Measurements from ENCODE around the genes DNAJC25 and KIAA1958.

DNA sequence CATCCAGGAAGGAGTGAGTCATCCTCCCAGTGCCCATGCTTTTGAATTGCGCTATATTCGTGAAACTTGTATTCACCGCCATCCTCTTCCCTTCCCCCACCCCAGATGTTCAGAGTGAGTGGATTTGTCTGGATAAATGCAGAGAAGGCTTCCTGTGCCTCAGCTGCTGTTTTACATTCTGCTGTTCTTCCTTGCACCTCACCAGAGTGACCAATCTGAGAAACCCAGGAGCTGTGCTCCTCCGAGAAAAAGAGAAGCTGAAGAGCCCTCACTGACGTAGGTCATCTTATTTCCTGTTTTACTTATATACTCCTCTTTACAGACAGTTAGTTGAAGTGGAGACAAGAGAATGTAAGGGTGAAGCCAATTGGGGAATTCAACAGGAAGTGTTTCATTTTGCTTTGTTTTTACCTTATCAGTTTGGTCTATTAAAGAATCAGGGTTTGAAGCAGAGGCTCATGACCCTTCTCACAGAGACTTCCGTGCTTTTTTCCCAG, 24.7 kb upstream of the SVEP1 start:
- PRO-cap, result no peak
- RAMPAGE, long total RNA, 2 experiments, result no peak in any of the 2 experiments

- PRO-cap, result no peak
- RAMPAGE, long total RNA, 2 experiments, result no peak in any of the 2 experiments
These were observed 17.7 kb upstream of the MUSK start for GRCh38 chr9:110650838-110651309.

DNA sequence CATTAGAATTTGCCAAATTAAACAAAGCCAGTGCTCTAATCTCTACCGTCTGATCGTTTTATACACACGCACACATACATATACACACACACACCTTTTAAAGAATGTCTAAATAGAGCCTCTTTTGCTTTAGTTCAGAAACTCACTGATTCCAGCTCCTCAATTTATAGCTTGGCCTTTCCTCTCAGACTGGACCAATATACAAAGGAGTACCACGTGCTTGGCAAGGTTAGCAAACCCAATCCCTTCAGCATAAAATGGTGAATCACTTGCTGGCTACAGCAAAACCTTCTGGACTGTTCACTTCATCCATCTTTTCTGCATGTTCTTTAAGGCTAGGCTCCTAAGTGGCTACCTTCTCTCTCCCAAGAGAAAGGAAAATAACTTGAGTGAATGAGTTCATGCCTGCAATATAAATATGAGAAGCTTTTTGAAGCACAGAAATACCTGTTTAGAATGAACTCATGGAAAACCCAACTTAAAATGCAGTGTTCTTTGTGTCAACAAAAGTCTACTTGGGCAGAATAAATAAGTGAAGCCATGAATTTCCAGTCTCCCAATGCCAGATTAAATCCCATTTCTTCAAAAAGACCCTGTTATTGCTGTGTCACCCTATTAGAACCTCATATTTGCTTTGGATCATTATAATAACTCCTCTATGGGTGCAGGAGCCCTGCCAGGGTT, 109.6 kb downstream of the LPAR1 start:
- PRO-cap, result no peak
- RAMPAGE, long total RNA, 2 experiments, result no peak in any of the 2 experiments

GRCh38 chr9:111004178-111005054, 33.9 kb downstream of the LPAR1 start:
- PRO-cap, result no peak
- RAMPAGE, long total RNA, 2 experiments, result no peak in any of the 2 experiments

- PRO-cap, result no peak
- RAMPAGE, long total RNA, 2 experiments, result no peak in any of the 2 experiments
These were observed 1.5 kb downstream of the LPAR1 start for GRCh38 chr9:111036866-111037165.

DNA sequence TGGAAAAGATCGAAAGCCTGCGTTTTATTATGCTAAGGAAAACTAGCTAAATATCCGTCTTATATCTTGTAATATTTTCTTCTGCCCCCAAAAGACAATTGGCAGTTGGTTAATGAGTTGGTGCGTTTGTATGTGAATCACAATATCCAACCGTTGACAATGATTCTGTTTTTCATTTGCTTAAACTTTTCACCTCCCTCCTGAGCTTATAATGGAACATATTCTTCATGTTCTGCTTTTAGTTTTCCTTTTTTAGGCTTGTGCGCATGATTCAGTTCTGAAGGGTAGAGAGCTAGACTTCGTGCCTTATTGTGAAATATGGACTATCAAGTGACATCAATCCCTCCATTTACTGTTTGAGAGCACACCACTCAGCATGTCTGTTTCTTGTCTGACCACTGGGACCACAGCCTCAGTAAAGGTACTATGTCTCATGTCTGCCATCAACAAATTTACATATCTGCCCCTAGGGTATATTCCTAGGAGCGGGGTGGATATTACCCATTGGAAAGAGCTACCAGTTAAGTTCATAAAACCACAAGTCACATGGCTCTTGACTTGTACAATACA, 30.5 kb upstream of the LPAR1 start:
- PRO-cap, result no peak
- RAMPAGE, long total RNA, 2 experiments, result no peak in any of the 2 experiments

DNA sequence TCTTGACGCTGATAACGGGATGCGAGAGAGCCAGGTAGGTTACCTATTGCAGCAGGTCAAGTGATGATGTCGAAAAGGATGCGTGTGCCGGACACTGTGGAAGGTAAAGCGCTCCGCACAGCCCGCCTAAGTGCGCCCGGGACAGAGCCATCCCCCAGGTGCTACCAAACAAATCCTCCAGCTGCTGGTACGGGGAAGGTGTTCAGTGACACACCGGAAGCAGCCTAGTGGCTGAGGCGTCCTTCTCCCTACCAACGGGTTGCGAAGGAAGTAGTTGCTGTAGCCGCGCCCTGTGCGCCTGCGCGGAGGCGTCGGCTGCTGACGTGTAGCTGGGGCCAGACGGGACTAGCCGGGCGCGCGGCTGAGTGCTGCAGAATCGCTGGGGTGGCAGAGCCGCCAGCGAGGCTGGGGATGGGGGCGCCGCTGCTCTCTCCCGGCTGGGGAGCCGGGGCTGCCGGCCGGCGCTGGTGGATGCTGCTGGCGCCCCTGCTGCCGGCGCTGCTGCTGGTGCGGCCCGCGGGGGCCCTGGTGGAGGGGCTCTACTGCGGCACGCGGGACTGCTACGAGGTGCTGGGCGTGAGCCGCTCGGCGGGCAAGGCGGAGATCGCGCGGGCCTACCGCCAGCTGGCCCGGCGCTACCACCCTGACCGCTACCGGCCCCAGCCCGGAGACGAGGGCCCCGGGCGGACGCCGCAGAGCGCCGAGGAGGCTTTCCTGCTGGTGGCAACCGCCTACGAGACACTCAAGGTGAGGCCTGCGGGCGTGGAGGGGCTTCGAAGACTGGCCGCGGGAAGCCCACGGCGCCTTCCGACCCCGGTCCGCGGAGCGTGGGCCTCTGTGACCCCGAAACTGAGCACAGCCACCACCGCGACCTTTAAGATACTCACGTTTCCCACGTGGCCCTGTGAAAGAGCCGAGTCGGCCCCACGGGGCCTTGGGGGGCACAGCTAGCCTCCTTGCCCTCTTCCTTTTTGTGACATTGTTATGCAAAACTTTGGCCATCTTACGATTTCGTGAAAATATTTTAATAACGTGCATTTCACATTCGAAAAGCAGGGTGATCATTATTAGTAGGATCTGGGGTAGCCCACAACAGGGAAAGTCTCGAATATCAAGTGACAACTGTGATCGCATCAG, at the start of gene DNAJC25:
Gene DNAJC25 (plus strand): TSS at position 338 of the 1,137 bp plus-strand sequence.
- PRO-cap, result bidirectional peak, plus-strand start at position 373 of the sequence, minus-strand start at position 103 of the sequence; unidirectional peak, plus-strand start at position 670 of the sequence; unidirectional peak, minus-strand start at position 851 of the sequence
- RAMPAGE, long total RNA, 2 experiments, result no peak in any of the 2 experiments

GRCh38 chr9:111678064-111678799, 16.8 kb downstream of the GNG10 start:
- PRO-cap, result no peak
- RAMPAGE, long total RNA, 2 experiments, result no peak in any of the 2 experiments

DNA sequence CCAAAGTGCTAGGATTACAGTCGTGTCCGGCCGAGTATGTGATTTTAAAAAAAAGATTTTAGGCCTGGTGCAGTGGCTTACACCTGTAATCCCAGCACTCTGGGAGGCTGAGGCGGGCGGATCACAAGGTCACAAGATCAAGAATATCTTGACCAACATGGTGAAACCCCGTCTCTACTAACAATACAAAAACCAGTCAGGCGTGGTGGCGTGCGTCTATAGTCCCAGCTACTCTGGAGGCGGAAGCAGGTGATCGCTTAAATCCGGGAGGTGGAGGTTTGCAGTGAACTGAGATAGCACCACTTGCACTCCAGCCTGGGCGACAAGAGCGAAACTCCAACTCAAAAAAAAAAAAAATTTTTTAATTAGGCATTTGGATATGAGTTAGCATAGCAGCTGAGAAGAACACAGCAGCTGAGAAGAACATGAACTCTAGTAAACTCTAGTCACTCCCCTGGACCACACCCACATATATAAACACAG, 4.7 kb upstream of the UGCG start:
- PRO-cap, result no peak
- RAMPAGE, long total RNA, 2 experiments, result no peak in any of the 2 experiments

GRCh38 chr9:111932682-111933360, 36.2 kb downstream of the UGCG start:
- PRO-cap, result no peak
- RAMPAGE, long total RNA, 2 experiments, result no peak in any of the 2 experiments

DNA sequence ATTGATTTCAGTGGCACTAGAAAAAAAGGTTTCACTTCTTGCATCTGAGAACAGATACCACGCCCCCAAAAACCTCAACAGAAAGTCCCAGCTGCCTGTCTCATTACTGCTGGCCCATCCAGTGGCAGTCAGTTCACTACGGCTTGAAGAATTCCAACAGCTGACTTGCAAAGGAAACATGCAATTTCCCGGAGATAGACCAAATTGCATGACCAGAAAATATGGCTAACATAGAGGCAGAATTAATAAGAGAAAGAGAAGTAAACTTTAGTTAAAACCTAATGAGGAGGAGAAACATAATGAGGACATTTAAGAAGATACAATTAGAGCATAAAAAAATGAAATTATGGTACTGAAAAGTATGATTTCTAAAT, 48.7 kb downstream of the UGCG start:
- PRO-cap, result no peak
- RAMPAGE, long total RNA, 2 experiments, result no peak in any of the 2 experiments

GRCh38 chr9:111983658-111983857, 86.9 kb downstream of the UGCG start:
- PRO-cap, result no peak
- RAMPAGE, long total RNA, 2 experiments, result no peak in any of the 2 experiments

DNA sequence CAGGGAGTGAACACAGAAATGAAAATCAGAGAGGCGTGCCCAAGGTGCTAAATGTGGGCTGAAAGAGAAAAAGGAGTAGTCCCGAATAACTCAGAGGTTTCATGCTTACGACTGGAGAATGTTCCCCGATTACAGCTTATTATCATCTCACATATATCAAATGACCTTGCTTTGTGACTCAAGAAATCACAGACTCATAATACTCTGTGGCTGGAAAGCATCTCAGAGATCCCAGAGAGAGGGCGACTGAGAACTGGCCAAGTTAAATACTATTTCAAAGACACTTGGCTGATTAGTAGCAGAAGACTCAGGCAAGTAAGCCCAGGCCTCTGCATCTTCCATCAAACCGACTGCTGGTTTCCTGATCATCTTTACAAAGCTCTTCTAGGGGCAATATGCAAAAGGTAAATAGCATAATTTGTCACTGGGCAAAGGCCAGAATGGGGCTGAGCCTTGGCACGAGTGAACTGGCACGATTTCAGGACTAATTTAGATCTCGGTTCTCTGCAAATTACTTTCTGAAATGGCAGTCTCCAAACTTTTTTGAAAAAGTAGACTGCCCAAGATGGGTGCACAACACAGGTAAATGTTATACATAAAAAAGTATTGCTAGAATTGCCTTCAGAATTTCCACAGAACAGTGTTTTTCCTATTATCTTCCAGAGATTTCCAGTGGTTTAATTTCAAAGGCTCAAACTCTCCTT, 125.8 kb downstream of the SUSD1 start:
- PRO-cap, result no peak
- RAMPAGE, long total RNA, 2 experiments, result no peak in any of the 2 experiments

DNA sequence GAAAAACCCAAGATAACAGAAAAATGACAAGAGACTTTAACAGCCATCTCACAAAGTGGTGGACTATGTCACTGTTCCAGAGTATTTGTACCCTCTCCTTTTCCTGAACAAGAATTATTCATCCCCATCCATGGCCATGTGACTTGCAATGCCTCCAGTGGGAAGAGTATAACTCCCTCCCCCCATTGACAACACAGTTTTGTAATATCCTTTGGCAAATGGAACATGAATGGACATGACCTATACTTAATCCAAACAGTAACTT, 33.9 kb downstream of the PTBP3 start:
- PRO-cap, result no peak
- RAMPAGE, long total RNA, 2 experiments, result no peak in any of the 2 experiments

GRCh38 chr9:112377212-112377505, 2.7 kb upstream of the HSDL2 start:
- PRO-cap, result no peak
- RAMPAGE, long total RNA, 2 experiments, result no peak in any of the 2 experiments

DNA sequence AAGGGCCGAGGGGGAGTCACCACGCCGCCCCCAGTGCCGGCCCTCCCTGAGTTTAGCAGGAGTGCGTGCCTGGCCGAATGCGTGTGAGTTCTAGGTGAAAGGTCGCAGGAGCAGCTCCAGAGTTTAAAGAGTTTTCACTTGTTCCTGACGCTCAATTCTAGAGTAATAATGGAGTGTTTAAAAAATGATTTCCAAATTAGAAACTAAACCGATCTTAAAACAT, 428 bp downstream of the HSDL2 start:
- PRO-cap, result bidirectional peak, plus-strand start at position 86 of the sequence, minus-strand start at position 54 of the sequence
- RAMPAGE, long total RNA, 2 experiments, result no peak in any of the 2 experiments

- PRO-cap, result bidirectional peak, plus-strand start at chr9:112486879, minus-strand start at chr9:112486713; unidirectional peak, plus-strand start at chr9:112487117
- RAMPAGE, long total RNA, 2 experiments, result start-site peak on the minus strand in 1 of 2 experiments, at chr9:112486679-112486705 at its widest, 7 reads per replicate
These were observed at the start of gene KIAA1958 for GRCh38 chr9:112486247-112487334. Gene KIAA1958 (plus strand): TSS chr9:112486827.

GRCh38 chr9:112751261-112752099, 920 bp downstream of the SNX30 start:
- PRO-cap, result bidirectional peak, plus-strand start at chr9:112751699, minus-strand start at chr9:112751633
- RAMPAGE, long total RNA, 2 experiments, result no peak in any of the 2 experiments

DNA sequence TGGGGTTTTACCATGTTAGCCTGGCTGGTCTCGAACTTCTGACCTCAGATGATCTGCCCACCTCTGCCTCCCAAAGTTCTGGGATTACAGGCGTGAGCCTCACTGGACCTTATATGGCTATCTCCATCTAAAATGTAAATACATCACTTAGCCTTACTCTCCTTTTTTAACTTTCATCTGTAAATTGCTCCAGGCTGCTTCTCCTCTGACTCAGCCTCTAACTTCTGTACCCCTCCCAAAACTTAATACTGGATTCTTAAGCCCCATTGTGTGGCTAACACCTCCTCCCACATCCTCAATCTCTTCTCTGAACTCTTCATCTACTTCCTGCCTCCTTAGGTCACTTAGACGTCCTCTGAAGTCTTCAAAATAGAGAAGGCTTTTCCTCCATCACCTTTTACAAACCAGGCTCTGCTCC, 4.0 kb downstream of the SNX30 start:
- PRO-cap, result no peak
- RAMPAGE, long total RNA, 2 experiments, result no peak in any of the 2 experiments

- PRO-cap, result no peak
- RAMPAGE, long total RNA, 2 experiments, result no peak in any of the 2 experiments
These were observed 17.5 kb downstream of the SLC31A1 start for GRCh38 chr9:113238742-113239402.